CD14-positive monocyte (primary cell): ENCODE data around the genes ZHX3, CHD6 and SRSF6.

- CAGE, long polyA plus RNA: no peak
Observed at GRCh38 chr20:38917849-38918547, 8.2 kb upstream of the FAM83D start.

DNA sequence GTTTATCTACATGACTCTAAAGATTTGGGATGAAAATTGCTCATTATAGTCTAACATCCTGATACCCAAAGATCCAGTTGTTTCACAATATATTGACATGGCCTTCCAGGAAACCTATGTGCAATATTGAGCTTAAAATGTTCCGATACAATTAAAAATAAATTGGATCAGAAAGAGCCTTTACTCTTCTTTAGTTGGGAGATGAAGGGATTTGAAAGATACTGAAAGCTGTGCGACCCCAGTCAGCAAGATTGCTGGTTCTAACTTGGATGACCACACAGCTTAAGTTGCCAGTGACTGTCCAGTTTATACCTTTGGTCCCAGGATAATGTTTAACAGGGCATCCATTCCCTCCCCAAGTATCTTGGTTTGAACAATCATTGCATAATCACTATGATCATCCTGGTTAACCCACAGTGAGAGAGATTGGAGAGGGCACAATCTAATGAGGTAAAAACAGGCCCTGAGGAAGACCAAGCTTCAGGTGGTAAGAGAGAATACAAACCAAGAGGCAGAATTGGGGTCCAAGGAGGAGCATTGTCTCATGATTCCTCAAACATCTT lies 798.4 kb downstream of the MAFB start:
- CAGE, long polyA plus RNA: no peak

DNA sequence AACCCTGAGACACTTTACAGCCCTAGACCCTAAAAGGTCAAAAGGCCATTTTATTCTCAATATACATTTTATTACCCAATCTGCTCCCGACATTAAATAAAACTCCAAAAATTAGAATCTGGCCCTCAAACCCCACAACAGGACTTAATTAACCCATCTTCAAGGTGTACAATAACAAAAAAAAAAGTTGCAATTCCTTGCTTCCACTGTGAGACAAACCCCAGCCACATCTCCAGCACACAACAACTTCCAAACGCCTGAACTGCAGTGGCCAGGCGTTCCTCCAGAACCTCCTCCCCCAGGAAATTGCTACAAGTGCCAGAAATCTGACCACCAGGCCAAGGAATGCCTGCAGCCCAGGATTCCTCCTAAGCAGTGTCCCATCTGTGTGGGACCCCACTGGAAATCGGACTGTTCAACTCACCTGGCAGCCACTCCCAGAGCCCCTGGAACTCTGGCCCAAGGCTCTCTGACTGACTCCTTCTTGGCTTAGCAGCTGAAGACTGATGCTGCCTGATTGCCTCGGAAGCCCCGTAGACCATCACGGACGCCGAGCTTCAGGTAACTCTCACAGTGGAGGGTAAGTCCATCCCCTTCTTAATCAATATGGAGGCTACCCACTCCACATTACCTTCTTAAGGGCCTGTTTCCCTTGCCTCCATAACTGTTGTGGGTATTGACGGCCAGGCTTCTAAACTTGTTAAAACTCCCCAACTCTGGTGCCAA lies 417.9 kb downstream of the MAFB start:
- CAGE, long polyA plus RNA: no peak

DNA sequence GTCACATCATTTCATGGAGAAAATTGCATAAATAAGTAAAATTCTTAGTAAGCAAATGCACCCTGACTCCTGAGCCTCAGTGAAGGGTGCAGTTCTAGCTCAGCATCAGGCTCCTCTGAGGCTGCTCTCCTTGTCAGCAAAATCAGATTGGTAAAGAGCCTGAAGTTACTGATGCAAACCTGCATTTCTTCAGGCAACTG lies 266.1 kb downstream of the MAFB start:
- CAGE, long polyA plus RNA: no peak

GRCh38 chr20:40470435-40471074 lies 218.5 kb downstream of the MAFB start:
- CAGE, long polyA plus RNA: no peak

- CAGE, long polyA plus RNA: no peak
Observed at GRCh38 chr20:40669577-40670080, 19.4 kb downstream of the MAFB start.

DNA sequence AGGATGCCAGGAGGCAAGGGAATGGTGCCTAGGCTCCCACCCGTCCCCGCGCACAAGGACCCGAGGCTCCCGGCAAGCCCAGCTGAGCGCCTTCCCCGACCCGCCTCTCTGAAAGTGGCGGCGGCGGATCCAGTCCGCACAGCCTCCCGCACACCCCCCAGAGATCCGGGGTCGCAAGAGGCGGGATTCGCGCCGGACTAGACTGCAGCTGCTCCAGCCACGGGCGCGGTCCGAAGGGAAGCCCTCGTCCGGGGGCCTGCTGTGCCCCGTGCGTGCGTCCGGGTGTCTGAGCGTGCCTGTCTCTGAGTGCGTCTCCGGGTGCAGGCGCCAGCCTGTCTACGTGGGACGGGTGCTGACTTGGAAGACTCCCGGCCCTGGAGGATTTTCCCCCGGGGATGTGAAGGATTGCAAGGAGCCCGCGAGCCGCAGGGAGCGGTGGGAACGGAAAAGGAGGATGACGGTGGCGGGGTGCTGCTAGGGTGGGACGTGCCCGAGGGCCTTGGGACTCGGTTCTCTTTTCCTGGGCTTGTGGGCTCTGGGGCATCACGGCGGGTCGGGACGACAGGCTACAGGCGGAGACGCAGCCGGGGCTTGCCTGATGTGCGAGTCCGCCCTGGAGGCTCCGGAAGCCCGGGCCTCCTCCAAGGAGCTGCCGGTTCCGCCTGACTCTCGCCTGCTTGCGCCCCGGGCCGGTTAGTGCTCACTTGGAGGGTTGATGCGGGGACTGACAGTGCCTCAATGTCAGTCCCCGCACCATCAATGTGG lies 5.8 kb downstream of the MAFB start:
- CAGE, long polyA plus RNA: no peak

DNA sequence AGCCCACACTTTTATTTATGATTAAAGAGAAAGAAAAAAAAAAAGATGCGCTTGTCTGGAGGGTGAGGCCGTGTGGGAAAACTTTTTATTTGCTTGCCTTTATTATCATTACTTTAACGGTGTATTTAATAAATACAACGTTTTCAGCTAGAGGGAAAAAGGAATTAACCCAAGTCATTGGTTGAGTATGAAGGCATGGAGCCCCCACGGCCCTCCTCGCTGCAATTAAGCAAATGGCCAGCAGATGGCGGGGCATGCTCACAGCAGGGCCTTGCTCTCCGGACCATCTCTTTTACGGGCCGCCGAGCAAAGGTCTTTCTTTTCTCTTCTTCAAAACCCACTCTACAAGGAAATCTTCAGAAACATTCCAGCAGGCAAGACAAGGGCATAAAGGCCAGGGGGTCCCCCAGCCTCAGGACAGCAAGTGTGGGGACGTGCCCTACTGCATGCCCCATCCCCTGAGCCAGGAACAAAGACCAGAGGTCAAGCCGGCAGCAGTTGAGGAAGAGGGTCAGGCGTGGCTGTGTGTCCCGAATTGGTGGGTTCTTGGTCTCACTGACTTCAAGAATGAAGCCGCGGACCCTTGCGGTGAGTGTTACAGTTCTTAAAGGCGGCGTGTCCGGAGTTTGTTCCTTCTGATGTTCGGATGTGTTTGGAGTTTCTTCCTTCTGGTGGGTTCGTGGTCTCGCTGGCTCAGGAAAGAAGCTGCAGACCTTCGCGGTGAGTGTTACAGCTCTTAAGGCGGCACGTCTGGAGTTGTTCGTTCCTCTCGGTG lies 59.8 kb upstream of the TOP1 start:
- CAGE, long polyA plus RNA: no peak

DNA sequence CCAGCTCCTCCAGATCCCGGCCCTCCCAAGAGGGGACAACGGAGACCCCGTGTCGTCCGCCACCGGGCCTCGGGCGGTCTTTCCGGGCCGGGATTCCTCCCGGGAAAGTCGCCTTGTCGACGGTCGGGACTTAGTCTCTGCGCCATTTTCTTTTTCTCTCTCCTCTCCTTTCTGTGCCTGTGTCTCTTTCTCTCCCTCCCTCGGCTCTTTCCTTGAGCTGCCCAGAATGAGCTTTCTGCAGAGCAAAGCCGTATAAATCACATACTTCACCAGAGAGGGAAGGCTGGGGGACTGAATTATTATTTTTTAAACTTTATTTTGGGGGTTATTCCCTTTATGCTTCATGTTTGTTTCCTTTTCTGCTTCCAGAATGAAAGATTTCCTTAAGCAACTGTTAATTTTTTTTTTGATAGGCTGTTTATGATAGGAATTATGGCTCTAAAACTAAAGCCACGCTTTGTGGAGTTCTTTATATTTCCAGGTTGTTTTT lies 1.1 kb downstream of the TOP1 start:
- CAGE, long polyA plus RNA: no peak

DNA sequence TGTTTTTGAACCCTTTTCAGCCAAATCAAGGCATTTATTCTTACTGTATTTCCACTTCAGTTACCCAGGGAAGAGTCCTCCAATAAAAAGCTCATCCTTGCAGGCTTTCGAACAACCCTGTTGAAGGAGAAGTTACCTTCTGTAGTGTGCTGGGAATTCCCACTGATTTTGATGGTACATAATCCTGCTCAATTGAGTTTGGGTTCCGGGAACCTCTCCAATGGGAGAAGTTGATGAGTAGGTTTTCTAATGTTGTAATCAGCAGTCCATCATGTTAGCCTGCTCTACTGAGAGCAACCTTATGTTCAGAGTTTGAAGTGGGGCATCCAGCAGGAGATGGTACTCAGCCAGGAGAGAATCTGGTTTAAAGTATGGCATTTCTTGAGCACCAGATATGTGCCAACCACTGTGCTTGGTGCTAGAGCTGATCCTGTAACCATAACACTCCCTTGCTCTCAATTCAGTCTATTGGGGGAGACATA lies 1.9 kb downstream of the TOP1 start:
- CAGE, long polyA plus RNA: no peak

DNA sequence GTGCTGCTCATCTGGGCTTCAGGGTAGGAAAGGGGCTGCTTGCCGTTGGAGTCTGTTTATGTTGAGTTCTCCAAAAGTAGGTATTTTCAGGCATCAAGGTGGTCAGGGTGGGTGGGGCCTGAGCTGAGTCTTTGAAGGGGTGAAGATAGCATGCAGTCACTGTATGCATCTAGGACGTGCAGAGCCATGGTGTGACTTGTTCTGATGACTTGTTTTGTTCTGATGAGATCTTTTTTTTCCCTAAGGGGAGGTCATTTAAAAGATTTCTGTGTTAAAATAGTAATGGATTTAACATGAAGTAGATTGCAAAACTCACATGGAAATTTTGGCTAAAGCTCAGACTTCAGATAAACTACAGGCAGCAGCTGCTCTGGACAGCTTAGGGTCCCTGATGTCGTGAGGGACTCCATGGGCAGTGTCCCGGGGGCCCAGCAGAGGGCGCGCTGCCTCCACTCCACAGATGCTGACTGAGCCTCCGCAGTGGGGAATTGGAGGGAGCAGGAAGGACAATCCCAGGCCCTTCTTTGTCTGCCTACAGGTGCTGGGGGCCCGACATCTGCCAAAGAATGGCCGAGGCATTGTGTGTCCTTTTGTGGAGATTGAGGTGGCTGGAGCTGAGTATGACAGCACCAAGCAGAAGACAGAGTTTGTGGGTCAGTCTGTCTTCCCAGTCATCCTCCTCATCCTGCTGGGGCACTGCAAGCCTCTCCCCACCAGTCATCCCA lies 35.7 kb downstream of the PLCG1 start:
- CAGE, long polyA plus RNA: no peak

GRCh38 chr20:41316430-41316895 lies 1.1 kb downstream of the ZHX3 start:
- CAGE, long polyA plus RNA: no peak

GRCh38 chr20:41316896-41317813 lies at the start of gene ZHX3:
Gene ZHX3 (minus strand): TSS chr20:41317731.
- CAGE, long polyA plus RNA: start-site peak on the minus strand at chr20:41317682-41317732, 44 and 42 reads in 2 replicates

- CAGE, long polyA plus RNA: no peak
Observed at GRCh38 chr20:41420698-41421555, 54.3 kb upstream of the EMILIN3 start.

DNA sequence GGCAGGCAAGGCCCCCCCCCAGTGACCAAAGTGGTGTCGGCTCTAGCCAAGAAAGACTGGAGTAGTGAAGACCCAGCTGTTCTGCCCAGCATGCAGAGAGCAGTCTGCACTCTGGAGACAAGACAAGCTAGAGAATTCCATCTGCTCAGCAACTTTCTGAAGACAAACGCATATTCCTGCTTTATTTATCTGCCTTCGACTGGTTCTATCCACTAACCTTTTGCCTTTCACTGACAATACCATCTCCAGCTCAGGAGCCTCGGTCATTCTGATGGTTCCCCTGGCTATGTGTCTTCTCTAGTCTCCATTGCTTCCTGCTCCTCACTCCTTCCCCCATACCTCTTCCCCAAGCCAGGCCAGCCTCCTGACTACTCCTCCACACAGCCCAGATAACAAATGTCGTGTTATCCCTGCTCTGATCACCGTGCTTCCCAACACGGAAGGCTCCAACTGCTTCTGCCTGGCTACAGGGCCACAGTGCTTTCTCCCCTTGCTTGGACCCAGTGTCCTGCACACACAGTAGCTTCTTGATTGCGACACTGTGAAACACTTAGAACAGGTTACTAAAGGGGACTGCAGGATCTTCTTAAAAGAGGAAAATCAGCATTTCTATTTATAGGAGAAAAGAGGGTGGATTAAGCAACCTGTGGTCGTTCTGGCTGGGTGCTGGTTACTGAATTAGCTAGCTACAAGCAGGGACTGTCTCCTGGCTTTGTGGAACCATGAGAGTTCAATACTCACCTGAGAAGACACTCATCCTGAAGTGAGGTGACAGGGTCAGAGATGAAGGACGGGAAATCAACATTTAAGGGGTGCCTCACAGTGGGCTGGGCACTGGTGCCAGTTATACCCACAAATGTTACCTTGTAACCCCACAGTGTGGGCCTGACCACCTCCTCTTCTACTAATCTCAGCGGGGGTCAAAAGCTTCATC lies 86.9 kb upstream of the EMILIN3 start:
- CAGE, long polyA plus RNA: no peak

GRCh38 chr20:41618216-41619377 lies at the start of gene CHD6:
Gene CHD6 (minus strand): TSS chr20:41618377.
- CAGE, long polyA plus RNA: no peak

DNA sequence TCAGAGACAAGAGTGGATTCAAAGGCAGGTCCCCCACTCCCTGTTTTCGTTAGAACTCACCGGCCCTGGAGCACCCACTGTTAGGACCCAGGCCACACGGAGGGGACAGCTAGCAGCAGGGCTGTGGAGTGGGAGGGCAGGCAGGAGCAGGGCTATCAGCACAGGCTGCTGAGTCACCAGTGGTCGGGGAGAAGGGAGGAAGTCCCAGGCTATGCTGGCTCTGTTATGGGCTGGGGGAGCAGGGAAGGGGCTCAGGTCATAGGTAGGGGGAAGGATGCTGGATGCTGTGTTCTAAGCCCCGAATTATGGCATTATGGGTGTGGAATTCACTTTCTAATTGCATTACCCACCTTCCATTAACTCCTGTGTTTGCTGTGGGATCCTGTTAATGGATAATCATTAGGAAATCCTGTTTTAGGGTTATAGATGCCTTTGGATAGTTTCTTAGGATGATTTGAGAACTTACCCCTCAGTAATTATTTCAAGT lies 51.9 kb upstream of the CHD6 start:
- CAGE, long polyA plus RNA: no peak

DNA sequence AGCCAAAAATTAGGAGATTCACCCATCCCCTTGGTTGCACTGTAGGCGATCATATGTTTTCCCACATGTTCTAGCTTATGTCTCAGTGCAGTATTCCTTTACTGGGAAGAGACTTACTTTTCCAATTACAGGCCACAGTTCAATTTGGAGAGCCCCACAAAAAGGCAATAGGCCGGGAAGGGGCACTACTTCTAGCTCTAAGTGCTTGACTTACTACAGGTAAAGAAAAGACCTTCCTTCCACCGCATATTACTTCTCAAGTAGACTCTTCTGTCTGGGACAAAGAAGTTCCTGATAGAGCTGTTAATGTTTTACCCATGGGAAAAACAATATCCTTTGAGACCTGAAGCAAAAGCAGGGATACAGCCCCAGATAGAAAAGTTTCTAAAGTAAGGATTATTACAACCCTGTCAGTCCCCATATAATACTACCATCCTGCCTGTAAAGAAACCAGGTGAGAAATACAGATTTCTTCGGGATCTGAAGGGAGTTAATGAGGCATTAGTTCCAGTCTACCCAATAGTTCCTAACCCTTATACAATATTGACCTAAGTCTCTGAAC lies 70.1 kb upstream of the CHD6 start:
- CAGE, long polyA plus RNA: no peak

- CAGE, long polyA plus RNA: no peak
Observed at GRCh38 chr20:42837485-42837944, 352.2 kb downstream of the PTPRT start.

- CAGE, long polyA plus RNA: no peak
Observed at GRCh38 chr20:43457334-43457946, at the start of gene SRSF6. Gene SRSF6 (plus strand): TSS chr20:43457896.